H9 (cell line): ENCODE measurements around a stretch of chr6.

DNA sequence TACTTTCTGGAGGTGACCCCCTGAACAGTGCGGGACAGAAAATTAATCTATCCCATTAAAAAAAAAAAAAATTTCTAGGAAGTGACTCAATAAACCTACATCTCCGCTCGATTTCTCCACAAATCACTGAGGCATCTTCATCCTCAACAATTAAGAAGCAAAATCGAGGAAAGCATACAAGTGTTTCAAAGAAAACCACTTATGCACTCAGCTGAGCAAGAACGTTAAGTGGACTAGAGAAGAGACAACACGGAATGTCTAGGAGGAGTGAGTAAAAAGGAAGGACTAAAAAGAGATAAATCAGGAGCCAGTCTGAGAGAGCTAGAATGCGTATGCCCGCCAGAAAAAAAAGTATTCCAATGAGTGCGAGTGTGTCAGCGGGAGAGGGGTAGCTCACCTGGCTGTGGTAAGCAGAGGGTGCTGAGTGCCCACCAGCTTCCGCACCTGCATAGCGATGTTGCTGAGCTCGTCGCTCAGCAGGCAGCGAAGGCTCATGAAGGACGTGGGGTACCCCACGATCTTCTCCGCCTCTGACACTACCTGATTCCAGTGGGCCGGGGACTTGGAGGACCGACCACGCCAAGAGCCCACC is 675 bp downstream of the PDSS2 start:
- PRO-cap: unidirectional peak, plus-strand start at position 413 of the sequence; bidirectional peak, plus-strand start at position 449 of the sequence, minus-strand start at position 492 of the sequence

GRCh38 chr6:107459636-107460354 is 431 bp upstream of the PDSS2 start:
- PRO-cap: bidirectional peak, plus-strand start at chr6:107459739, minus-strand start at chr6:107459556; unidirectional peak, plus-strand start at chr6:107459949; unidirectional peak, minus-strand start at chr6:107460217

DNA sequence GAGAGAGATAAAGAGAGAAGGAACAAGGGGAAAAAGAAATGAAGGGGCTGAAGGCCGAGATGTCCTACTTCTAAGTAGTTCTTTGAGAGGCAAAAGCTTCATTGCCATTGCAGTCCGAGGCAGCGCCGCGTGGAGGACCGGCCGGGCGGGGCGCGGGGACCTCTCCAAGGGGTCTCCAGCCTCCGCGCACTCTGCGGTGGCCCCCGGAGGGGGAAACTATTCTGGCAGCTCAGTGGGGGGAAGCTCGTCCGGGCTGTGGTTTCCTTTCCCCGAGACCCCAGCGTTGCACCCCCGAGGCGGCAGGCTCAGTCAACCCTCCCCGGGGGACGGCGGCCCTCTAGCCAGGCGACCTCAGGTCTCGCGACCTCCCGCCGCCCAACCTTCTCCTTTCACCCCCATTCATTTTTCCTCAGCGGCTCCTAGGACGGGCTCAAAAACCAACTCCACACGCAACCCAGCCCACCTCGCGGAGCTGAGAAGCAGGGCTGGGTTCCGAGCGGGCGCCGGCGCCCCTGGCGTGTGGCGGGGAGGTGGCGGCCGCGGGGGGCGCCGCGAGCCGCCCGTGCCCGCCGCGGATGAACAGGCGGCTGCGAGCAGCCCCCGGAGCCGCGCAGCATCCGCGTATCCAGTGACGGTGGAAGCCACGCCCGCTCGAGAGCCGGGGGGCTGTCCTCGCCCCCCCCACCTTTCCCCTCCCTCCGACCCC is 445 bp upstream of the SOBP start:
- PRO-cap: unidirectional peak, plus-strand start at position 107 of the sequence; bidirectional peak, plus-strand start outside the sequence, minus-strand start at position 577 of the sequence

GRCh38 chr6:107490900-107491609 is 1.1 kb downstream of the SOBP start:
- PRO-cap: unidirectional peak, minus-strand start at chr6:107491330

DNA sequence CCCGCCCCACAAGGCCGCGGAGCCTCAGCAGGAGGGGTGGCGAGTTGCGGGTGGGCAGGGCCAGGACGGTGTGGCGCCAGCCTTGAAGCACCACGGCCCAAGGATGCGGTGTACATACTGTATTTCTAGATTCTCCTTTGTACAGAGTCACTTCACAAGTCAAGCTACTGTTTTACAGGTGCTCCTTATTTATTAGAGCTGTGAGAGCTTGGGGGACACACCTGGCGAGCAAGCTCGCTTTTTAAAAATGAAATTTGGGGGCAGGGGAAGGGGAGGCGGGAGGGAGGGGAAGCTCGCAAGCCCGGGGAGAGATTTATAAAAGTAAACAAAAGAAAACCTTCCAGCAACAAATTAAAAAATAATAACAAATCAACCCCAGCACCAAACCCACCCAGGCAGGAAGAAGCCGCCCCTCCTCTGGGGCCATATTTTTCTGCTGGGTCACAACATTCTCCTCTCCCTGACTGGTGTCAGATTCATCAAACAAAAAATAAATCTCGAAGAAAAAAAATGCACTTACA is 164.4 kb downstream of the SCML4 start:
- PRO-cap: no peak

DNA sequence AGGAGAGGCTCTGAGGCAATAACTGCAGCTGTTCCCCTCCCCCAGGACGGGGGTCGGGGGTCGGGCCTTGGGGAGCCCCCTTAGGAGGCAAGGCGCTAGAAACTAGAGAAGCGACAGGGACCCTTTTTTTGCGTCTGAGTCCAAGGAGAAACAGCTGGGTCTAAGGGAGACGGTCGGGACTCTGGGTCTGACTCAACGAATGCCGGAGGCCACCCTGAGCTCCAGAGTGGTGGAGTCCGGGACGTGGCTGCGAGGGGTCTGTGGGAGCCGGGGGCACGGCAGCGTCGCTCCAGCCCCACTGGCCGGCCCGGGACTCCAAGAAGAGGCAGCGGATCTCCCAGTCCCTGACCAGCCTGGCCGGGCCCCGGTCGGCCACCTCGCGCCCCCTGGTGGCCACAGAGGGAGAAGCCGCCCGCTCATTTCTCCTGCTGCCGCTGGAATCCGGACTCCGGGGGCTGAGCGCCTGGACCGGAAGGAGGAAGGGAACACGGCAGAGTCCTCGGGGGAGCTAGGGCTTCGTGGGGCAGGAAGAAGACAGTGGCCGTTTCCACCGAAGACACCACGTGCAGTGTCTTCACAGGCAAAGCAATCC is 24.0 kb upstream of the SCML4 start:
- PRO-cap: bidirectional peak, plus-strand start at position 493 of the sequence, minus-strand start at position 319 of the sequence

DNA sequence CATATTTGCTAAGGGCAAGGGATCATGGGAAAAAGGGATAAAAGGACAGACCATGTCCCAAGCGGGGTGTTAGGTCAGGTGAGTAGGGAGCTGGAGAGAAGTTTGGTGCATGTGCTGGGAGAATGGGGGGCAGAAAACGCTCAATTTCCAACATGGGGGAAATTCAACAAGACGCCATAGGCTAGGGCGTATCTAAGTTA is 43.8 kb upstream of the SEC63 start:
- PRO-cap: no peak

DNA sequence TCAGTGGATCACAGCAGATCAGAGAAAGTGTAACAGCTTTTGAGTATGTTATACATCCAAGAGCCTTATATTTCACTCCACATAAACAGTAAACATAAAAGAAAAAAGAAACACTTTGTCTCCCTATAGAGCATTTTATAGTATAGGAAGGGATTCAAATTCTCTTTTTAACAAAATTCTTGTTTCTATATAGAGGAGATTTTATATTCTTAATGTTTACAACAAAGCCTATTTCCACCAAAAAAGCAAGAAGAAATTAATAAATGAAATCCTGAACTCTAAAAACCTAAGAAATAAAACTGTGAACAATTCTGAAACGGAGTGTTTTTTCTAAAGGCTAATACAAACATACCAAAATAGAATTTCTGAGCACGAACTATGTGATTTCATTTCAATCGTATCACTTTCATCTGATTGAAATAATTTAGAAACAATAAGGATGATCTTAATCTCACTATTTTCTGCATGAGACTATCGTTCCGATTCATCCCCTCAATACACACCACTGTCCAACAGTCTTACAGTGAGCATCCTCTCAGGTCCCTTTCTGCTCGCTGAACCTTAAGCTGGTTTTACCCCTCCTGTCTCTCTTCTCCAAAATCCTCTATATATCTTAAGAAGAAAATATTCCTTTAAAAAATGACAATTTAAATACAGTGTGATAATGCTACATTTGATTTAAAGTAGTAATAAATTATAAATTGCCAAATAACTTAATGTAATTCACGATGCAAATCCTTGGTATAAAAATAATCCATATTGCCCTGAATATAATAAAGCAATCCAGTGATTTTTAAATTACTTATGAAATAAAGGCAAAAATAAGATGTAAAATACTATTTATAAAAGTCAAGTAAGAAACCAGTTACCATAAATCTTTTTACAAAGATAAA is 31.0 kb downstream of the OSTM1 start:
- PRO-cap: no peak

GRCh38 chr6:108175783-108176326 is 10.0 kb downstream of the NR2E1 start:
- PRO-cap: no peak

DNA sequence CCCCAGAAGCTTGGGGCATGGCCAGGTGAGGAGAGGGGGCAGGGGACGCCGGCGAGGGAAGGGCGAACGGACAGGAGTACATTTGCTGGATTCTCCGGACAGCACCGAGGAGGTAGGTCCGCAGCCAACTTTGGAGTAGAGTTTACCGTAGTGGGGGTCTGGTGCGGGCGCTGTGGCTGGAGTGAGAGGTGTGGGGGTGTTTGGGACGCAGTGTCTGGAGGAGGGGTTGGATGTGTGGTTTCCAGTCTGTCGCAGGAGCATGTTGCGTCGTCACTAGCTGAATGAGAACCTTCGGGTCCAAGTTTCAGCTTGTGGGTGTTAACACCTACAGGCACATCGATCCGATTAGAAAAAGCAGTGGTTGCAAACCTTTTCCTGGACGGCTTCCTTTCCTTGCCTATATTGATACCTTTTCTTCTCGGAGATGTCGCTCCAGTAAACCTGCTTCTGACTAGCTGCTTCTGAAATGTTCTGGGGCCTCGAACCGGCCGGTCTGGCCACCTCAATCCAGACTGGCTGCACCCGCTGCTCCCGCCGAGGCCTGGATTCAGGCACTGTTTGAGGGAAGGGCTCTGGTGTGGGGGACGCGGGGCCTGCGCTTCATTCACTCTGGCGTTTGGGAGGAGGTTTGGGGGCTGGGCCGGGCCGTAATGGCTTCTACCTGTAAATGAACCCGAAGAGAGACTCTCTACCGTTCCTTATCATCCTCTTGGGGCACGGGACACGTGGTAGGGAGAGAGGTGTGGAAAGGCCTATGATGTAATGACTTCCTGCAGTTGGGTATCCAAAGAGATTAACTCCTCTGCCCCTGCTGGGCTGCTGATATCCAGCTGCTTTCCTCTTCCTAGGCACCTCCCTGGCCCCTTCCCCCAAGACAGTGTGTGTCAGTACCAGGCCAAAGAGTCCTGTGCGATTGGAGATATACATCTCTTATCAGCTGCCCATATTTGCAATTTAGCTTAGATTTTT is 1.6 kb downstream of the FOXO3 start:
- PRO-cap: bidirectional peak, plus-strand start at position 872 of the sequence, minus-strand start at position 560 of the sequence

DNA sequence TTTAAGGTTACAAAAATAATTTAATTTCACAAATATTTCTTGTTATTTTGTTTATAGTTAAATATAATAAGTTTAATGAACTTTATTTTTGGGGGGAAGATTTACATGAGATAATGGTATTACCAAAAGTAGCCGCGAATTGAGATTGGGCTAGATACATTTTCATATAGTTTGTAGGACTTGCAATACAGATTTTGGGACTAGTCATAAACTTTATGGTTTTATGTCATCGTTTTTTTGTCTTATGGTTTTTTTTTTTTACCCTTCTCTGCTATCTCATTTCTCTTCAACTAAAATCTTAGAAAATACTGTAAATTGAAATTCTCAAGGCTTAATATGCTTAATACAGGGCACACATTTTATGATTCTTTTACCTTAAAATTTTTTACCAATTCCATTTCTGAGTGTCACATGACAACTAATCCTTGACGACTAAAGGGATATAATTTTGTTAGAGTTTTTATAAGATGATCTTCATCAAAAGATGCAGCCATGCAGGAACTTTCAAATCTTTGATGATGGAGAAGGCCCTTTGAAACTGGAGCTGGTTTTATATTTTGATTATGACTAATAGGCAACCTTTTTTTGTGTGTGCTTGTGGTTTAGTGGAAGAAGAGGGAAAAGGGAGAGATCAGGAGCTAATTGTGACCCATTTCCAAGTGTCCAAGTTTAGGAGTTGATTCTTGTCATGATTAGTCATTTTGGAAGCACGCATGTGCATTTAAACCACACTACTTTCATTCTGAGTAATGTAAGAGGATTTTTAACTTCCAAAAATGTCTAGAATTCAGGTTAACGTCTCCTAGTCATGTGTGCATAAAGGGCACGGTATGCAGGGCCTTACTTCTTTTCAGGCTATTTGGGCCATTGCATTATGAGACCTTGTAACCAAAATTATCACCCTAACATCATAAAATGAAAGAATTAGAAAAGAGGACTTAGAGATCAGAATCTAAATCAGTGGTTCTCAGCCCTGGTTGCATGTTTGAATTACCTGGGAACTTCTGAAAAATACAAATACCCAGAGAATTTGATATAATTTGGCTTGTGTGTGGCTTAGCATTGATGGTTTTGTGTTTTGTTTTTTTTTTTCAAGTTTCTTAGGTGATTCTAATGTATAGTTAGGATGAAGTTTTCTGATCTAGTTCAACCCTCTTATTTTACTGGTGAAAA is 3.4 kb downstream of the FOXO3 start:
- PRO-cap: no peak

GRCh38 chr6:108585912-108586292 is 25.2 kb downstream of the FOXO3 start:
- PRO-cap: no peak

DNA sequence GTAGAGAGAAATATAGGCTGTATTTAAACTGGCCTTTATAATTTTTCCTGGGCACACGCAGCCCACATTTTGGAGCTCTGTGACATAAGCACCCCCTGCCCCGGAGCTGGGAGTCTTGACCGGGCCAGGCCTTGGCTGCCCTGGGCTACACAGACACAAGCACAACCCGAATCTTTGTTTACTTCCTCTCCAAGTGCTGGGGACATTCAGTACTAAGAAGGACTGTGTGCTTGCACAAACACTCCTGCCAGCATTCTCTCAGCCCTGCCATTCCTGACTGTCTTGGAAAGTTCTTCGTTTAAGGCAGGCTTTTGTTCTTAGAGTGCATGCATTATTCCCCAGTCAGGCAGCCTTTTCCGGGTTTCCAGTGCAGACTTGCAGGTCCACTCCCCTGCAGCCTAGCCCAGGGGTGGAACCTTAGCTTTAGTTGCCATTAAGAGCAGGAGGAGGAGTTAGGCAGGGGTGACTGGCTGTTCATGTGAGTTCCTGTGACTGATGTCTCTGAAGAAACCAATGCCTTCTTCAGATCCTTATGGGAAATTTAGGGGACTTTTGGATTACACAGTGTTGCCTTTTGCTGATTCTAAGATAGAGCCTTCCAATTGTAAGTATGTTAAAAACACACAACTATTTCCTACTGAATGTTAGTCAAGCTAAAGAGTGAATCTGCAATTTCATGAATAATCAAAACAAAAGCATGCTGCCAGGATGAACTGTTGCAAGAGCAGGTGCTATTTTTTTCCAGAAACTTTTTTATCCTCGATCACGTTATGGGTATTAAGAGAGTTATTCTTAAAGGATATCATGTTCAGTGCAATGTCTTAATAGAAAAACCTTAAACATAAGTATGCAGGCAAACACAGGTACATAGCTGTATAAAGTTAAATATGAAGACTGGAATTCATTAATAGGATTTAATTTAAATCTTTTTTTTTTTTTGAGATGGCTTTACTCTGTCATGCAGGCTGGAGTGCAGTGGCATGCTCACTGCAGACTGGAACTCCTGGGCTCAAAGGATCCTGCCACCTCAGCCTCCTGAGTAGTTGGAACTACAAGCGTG is 28.8 kb downstream of the FOXO3 start:
- PRO-cap: unidirectional peak, minus-strand start at position 275 of the sequence; unidirectional peak, minus-strand start at position 377 of the sequence

DNA sequence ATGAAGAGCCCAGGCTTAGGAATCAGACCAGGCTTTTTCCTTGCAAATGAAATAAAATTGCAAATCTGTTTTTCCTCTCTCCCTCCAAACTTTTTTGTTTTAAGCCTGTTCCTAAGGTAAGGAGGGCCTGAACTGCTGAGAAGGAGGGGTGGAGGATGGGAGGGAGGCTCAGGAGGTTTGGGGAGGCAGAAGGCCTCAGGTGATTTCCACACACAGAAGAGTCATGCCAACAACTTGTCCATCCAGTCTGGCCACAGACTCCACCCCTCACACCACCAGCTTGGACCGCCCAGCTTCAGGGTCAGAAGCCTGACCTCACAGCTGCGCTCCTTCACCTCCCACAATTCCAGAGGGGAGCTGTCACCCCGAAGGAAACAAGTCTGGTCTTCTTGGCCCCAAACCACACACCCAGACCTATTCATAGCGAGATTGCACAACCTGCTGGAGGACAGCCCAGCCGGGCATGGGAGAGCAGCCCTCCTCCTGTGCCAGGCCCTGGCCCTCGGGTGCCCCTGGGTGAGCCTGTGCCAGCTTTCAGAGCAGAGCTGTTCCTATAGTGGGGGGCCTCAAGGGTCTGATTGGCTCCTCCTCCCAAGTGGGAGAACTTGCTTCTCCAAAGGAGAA is 128.5 kb downstream of the FOXO3 start:
- PRO-cap: no peak

DNA sequence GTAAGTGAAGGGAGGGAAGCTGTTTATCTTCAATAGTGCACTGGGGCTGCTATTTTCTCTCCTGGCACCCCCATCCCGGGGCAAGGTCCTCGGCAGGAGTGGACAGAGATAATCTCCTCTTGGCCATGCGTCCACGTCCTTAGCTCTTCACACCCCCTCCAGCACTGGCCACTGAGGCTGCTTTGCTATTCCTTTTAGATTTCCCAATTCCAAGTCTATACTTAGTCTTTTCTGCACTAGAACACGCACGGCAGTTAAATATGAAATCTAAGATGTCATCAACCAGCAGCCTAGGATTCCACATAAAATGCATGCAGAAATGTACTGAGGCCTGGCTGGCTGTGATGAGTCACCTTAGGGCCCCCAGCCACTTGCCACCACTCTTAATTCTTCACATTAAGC is 87.8 kb upstream of the ARMC2 start:
- PRO-cap: no peak

DNA sequence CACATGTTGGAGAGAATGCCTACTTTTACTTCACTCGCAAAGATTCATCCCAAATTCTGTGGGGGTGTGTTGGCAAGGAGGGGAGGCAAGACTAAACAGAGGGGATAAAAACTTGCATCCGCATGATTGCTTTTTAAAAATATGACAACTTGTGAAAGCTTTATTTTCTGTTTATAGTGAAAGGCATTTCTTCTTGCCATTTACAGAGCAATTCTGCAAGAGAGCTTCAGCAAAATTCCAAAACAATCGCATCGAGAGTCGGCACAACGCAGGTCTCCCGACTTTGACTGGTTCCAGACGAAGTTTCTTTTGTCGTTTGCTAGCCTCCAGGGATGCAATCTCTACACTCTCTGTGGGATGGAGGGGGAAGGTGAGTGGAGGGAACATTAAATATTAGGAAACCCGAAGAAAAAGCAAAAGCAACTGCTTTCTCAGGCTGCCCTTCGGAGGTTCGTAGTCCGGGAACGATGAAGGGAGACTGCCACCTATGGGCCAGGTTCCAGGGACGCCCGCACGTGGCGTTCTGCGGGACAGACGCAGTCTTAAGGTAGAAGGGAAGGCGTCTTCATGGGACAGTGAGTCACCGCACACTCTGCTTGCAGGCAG is 66.1 kb upstream of the ARMC2 start:
- PRO-cap: no peak

GRCh38 chr6:108872132-108872818 is 24.1 kb downstream of the ARMC2 start:
- PRO-cap: no peak

- PRO-cap: no peak
These were observed 98.6 kb downstream of the ARMC2 start for GRCh38 chr6:108946667-108947389.

GRCh38 chr6:108966717-108967582 is 118.7 kb downstream of the ARMC2 start:
- PRO-cap: no peak

DNA sequence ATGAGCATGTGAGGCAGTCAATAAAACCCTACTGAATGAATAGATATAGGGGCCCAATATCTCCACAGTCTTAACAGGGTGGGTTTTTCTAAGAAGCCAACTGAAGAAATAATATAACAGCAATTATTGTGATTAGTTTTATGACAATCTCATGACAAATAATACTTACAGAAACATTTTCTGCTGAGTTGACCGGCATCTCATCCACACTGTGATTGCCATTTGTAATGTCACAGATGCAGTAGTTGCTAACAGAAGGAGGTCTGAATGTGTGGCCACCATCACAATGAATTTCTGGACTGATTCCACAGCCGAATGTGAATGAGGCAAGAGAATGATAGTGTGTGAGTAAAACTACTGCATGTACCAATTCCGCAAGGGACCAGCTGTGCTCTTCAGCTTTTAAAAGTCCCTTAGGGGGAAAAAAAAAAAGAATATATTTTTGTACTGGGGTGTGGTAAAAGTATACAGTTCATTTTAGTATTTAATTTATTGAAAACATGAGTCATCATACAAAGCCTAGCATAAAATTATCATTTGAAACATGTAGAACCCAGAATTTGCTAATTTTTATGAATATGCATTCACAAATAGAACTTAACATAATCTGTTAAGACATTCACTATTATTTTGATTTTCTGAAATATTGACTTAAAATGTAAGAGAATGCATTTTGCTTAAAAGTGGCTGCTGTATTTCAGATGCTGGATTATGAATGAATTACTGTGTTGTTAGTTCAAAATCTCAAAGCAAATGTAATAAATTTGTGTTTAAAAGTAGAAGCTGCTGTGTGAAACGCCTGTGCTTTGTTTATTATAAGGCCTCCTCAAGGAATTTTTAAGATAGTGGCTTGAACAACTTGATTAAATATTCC is 96.1 kb downstream of the SESN1 start:
- PRO-cap: no peak